ENCODE measurements around a stretch of chr18.

DNA sequence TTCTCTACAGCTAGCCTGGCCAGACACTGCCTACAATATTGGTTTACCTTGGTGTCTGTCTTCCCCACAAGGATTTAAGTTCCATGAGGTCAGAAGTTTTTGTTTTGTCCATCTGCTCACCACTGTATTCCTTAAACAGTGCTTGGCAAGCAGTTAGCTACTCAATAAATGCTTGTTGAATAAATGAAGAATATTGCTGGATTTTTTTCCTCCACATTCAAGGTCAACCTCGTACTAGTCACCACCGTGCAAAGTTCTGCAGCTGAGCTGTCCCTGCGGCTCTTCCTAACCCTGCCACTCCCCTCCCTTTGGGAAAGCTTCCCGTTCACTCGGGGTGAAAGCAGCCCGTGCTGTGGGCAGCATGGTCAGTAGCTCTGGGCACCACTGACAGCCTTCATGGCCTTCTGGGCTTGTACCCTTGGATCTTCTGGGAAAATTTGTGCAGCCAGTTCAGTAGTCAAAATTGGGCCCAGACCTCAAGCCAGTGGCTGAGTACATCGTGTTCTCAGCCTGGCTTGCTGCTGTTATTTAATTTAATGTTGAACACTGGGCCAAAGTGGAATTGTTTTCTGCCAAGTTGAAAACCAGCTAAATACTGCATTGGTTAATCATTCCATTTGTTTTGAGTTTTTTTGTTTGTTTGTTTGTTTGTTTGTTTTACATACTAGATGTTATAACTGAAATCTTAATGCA, 469.3 kb upstream of the RAB12 start:
- PRO-cap = no peak

DNA sequence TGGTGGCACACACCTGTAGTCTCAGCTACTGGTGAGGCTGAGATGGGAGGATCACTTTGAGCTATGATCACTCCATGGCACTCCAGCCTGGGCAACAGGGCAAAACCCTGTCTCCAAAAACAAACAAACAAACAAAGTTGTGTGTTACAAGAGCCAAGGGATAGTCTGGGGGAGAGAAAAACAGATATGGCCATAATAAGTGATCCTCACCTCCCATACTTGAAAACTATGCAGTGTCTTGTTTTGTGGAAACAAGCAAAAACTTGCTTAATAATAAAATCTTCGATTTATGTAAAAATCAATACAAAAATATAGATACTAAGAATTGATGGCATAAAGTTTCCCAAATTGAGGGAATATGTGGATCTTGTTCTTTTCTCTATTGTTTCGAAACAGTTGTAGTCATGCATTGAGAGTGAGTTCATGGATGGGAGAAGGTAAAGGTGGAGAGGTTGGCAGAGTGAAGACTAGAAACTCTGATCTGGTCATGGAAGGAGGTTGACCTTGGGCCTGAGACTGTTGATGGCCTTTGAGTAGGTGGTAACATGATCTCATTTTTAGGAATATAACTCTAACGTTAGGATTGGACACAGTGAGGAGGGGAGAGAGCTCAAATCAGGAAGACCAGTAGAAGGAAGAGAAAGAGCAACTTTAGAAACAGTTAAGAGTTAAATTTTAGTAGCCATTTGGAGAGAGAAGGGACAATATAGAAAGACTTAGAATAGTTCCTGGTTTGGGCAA, 464.6 kb upstream of the RAB12 start:
- PRO-cap = no peak

- PRO-cap = no peak
These were observed 23.7 kb downstream of the RAB12 start for GRCh38 chr18:8632722-8633536.

- PRO-cap = no peak
These were observed 20.1 kb upstream of the MTCL1 start for GRCh38 chr18:8685352-8685633.

GRCh38 chr18:8703912-8704257, 1.5 kb upstream of the MTCL1 start:
- PRO-cap = no peak

GRCh38 chr18:8706774-8707755, 1.7 kb downstream of the MTCL1 start:
- PRO-cap = no peak

- PRO-cap = no peak
These were observed 93.4 kb downstream of the MTCL1 start for GRCh38 chr18:8798607-8799329.

DNA sequence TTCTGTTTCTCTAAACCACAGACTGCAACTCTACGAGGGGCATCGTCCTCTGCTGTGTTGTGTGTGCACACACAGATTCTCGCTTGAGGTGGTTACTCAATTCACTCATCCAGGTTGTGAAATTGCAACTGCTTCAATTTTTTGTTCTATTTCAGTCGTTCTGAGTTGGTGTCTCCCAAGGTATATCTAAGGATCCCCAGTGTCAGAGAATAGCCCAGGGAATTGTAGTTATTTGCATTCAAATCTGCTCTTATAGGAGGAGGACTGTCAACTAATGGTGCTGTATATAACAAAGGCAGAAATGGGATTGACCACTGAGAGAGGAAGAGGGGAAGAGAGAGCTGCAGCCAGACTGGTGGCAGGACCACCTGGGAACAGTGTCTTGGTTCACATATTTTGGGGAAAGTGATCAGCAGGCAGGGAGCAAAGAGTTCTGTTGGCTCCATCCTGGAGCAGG, 113.3 kb upstream of the NDUFV2 start:
- PRO-cap = no peak

GRCh38 chr18:9001192-9001736, 101.2 kb upstream of the NDUFV2 start:
- PRO-cap = no peak

GRCh38 chr18:9069344-9070217, 32.9 kb upstream of the NDUFV2 start:
- PRO-cap = no peak

DNA sequence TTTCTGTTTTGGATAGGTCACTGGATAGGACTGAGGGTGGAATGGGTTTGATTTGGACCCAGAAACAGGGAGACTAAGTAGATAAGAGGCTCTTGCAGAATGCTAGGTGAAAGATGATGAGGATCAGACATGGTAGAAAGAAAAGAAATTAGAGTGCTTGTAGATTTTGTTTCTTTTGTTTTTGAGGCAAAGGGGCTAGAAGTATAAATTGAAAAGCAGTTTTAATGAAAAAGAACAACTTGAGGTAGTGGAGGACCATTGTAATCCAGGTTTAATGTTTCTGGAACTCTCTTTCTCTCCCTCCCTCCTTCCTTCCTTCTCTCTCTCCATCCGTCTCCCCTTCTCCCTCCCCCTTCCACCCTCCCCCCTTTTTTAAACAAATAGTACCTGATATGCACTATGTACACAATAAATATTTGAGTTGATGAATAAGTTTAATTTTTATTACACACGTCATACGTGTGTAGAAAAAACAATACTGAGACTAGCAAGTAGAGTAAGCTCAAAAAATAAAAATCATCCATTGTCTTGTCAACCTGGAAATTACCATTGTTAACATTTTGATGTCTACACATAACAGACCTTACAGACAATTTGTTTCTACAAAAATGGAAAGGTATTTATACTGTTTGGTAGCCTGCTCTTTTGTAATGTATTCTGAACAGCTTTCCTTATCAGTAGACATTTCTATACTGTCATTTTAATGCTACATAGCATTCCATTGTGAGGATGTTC, 2.0 kb downstream of the NDUFV2 start:
- PRO-cap = no peak

DNA sequence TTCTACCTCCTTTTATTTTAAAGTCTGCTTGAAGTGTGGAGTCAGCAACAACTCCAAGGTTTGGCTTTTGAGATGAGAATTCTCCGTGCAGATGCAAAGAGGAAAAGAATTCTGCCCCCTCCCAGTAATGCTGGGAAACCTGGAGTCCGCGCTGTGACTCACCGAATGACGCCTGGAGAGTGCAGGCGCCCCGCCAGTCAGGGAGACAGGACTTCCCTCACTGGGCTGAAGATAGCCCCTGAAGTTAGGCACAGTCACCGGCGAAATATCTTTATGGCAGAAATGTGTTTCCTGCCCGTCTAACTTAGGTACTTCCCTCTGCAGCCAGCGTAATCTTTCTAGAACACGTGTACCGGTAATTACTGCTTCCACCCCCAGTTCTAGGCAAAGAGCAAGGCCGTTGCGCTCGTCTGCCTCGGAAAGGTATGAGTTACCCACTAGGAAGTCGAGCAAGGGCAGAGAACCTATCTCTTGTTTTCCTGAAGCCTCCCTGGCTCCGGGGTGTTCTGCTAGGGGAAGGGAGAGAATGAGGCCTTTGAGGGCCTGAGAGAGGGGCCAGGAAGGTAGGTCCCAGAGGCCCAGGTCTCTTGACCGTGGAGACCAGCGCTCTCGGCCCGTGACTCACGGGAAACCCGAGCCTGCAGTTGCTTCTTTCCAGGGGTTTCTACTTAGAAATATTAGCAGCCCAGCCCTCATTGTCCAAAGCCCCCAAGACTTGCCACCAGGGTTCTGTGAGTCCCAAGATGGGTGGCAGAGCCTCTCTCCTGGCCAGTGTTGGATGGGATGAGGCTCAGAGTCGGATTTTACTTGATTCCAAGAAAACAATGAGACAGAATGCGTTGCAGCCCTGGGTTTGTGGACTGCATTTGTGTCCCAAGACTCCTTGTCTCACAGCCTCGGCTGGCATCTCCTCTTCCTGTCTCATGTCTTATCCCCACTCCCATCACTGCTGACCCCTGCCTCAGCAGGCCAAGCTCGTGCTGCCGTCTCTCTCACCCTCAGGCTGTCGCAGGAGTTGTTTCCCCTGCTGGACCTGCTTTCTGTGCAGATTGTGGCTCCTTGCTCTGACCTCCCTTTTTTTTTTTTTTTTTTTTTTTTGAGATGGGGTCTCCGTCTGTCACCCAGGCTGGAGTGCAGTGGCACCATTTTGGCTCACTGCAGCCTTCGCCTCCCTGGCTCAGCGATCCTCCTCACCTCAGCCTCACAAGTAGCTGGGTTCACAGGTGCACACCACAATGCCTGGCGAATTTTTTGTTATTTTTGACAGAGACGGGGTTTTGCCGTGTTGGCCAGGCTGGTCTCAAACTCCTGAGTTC, 70.3 kb downstream of the TWSG1 start:
- PRO-cap = no peak

- PRO-cap = no peak
These were observed 43.8 kb upstream of the PPP4R1 start for GRCh38 chr18:9657882-9658736.

- PRO-cap = no peak
These were observed 12.3 kb downstream of the RAB31 start for GRCh38 chr18:9720127-9721036.

DNA sequence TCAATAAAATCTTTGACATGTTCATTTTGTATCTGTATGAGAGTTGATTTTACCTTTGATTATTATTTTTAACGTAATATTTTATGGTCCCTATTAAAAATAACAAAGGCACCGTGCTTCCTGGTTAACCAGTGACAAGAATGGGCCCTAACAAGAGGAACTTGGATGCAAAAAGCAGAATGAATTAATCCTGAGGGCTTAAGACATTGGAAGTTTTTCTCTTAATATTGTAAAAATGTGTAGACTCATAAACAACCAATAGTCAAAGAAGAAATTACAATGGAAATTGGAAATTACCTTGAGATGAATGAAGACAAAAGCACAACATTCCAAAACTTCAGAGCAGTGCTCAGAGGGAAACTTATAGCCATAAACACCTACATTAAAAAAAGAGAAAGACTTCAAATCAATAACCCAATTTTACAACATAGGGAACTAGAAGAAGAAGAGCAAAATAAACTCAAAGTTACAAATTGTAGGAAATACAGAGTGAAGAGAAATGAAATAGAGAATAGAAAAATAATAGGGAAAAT, 36.4 kb downstream of the RAB31 start:
- PRO-cap = no peak

DNA sequence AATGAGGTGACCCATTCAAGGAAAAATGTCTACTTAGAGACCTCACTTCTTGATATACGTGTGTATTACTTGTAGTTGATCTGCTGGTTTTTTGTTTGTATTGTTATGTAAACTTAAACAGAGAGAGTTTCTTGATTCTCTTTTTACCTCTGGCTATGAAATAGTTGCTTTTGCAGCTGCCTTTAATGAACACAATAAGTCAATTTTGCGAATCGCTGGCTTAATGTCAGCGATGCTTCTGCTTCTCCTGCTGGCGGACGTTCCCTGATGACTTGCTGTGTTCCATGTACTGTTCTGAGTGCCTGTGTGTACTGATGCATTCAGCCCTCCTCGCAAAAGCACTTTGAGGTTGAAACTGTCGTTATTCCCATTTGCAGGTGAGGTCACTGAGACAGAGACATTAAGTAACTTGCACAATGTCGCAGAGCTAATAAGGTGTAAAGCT, 88.6 kb upstream of the TXNDC2 start:
- PRO-cap = no peak

GRCh38 chr18:9912249-9912540, 1.6 kb upstream of the VAPA start:
- PRO-cap = no peak

DNA sequence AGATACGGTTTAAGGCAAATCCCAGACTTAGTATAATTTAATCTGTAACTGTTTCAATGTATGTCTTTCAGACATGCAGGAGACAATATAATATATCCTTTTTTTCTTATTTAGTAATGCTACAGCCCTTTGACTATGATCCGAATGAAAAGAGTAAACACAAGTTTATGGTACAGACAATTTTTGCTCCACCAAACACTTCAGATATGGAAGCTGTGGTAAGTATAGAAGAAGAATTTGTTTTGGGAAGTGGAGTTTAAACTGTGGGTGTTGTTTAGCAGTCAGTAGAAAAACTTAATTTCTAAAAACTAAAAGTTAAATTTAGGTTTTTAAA, 22.1 kb downstream of the VAPA start:
- PRO-cap = no peak

DNA sequence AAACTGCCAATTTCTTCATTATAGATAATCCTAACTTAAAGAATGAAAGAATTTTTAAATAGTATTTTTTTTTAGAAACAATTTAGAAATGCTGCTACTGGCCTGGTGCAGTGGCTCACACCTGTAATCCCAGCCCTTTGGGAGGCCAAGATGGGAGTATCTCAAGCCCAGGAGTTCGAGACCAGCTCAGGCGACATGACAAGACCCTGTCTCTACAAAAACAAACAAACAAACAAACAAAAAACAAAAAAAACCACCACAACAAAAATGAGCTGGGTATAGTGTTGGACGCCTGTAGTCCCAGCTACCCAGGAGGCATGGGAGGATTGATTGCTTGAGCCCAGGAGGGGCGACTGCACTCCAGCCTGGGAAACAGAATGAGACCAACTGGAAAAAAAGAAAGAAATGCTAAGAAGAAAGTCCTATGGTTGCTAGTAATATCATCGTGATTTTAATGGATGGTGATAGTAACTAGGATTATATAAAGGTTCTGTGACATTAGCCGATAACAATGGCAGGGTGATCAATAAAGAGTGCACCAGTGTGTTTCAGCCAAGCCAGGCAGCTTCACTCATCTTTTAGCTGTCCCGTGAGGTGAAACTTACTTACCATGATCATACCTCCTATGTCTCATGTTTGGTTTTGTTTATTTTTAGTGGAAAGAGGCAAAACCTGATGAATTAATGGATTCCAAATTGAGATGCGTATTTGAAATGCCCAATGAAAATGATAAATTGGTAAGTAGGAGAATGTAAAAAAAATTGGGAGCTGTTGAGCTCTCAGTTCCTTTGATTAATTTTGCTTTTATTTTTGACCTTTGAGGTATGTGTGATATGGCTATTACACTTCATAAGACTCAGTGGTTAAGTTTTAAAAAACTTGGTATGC, 22.8 kb downstream of the VAPA start:
- PRO-cap = no peak

GRCh38 chr18:10023984-10024391, 110.2 kb downstream of the VAPA start:
- PRO-cap = no peak

Data from jejunum (tissue), 1 donor.